Bronchial epithelial cell (primary cell): Measurements from ENCODE around the genes ETS1, KCNJ1 and ARHGAP32.

DNA sequence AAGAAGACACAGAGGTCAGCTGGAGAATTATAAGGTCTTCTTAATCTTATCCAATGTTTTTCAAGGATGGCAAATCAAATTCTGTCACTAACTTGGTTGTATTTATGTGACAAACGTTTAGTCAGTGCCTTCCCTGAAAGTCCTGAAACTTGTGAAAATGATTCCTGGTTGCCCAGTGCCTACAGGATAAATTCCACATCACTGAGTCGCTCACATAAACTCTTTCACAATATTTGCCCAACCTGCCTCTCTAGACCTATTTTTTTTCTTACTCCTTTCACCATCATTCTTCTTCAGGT lies 379.7 kb downstream of the ETS1 start:
- RRBS, 2 experiments: no CpG with 5 or more reads among the region's 2 CpGs

- RRBS, 2 experiments: no CpG with 5 or more reads among the region's 15 CpGs
Measured at GRCh38 chr11:128341775-128342348, 245.5 kb downstream of the ETS1 start.

GRCh38 chr11:128417542-128417833 lies 169.9 kb downstream of the ETS1 start:
- RRBS, 2 experiments: no CpG with 5 or more reads among the region's 3 CpGs

DNA sequence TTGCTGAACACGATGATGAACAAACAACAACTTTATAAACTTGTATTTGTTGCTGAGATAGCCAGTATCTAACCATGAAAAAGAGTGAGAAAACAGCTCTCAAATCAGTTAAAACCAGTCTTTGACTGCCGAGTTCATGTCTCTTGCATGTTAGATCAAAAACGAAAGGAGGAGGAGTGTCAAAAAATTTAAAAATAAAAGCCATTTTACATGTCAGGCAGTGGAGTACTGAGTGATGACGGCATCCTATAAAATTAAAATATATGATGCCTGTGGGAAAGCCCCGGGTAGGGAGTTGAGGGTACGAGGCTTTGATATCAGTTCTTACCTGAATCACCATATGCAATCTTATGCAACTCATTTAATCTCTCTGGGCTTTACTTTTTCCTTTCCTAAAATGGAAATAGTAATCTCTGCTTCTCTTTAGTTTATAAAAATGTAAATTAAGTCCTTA lies 117.3 kb downstream of the ETS1 start:
- RRBS, 2 experiments: no CpG with 5 or more reads among the region's 6 CpGs

GRCh38 chr11:128483257-128483846 lies 104.0 kb downstream of the ETS1 start:
- RRBS, 2 experiments: no CpG with 5 or more reads among the region's 8 CpGs

GRCh38 chr11:128506265-128506869 lies 81.0 kb downstream of the ETS1 start:
- RRBS, 2 experiments: no CpG with 5 or more reads among the region's 17 CpGs

DNA sequence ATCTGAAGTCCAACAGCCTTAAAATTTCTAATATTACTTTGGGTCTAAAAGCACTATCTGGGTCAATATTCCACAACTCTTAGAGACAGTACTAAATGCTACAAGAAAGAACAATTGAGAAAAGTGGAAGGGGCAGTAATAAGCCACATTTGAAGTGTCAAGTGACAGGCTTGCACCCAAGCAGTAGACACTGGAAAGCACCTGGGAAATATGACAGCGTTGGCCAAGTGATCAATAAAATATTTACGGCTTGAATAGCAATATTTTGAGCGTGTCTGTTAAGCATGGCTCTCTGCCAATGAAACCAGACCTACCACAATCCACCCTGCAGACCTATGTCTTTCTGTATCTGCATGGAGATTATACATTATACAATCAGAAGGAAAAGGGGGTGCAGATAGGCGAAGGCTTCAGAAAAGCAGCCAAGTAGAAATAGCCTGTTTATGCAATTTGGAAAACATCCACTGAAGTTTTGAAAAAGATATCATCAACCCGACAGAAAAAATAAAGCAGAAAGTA lies 71.6 kb downstream of the ETS1 start:
- RRBS, 2 experiments: no CpG with 5 or more reads among the region's 5 CpGs

- RRBS, 2 experiments: no CpG with 5 or more reads among the region's 3 CpGs
Measured at GRCh38 chr11:128523058-128523497, 64.3 kb downstream of the ETS1 start.

DNA sequence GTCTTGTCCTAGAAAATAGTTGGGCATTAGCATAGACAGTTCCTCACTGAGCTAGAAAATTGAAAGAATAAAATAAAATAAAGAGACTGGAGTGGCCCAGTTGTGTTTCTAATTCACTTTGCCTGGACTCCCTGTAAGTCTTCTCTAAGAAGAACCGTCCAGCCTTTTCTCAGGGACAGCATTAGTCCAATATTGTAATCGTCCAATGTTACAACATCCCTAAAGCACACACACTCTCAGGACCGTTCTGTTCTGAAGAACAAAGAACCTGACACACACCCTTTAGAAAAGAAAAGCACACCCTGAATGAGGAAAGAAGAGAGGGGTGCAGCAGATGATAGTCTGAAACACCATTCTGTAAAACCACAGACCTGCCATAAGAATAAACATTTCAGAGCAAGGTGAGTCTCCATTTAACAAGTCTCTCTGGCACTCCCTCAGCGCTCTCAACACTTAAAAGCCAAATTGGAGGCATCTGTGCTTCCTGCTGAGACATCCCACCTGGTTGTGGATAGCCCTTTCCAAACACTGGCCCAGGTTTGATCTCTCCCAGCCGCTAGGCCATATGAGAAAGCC lies 36.5 kb downstream of the ETS1 start:
- RRBS, 2 experiments: no CpG with 5 or more reads among the region's 5 CpGs

GRCh38 chr11:128551551-128552386 lies 35.6 kb downstream of the ETS1 start:
- RRBS, 2 experiments: no CpG with 5 or more reads among the region's 9 CpGs

- RRBS, 2 experiments: no CpG with 5 or more reads among the region's 5 CpGs
Measured at GRCh38 chr11:128587378-128588028, at the start of gene ETS1. ETS1 (minus strand) TSS chr11:128587558.

- RRBS, 2 experiments: no CpG with 5 or more reads among the region's 2 CpGs
Measured at GRCh38 chr11:128717358-128717984, 23.6 kb downstream of the FLI1 start.

DNA sequence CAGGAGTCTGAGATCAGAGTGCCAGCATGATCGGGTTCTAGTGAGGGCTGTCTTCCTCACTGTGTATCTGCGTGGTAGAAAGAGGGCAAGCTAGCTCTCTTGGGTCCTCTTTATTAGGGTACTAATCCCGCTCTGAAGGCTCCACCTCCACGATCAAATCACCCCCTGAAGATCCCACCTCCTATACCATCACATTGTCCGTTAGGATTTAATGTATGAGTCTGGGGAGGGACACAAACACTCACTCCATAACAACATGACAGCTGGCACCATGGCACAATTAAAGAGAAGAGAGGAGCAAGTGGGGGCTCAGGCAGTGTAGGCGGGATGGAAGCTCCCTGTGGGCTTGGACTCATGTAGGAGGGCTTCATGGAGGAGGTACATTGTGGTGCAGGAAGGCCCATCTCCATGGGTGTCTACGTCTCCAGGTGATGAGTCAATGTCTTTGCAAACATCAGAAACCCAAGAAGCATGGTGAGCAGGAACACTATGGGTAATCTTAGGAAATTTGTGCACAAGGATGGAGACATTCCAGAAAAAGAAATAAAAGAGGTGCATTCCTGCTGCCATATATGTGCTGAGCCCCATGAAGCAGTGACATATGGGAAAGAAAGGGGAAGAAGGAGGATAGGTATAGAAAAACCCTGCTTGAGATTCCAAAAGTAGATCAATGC lies 29.2 kb downstream of the FLI1 start:
- RRBS, 2 experiments: no CpG with 5 or more reads among the region's 7 CpGs

- RRBS, 2 experiments: no CpG with 5 or more reads among the region's 4 CpGs
Measured at GRCh38 chr11:128725312-128725706, 31.4 kb downstream of the FLI1 start.

- RRBS, 2 experiments: no CpG with 5 or more reads among the region's 10 CpGs
Measured at GRCh38 chr11:128730706-128731473, 37.0 kb downstream of the FLI1 start.

DNA sequence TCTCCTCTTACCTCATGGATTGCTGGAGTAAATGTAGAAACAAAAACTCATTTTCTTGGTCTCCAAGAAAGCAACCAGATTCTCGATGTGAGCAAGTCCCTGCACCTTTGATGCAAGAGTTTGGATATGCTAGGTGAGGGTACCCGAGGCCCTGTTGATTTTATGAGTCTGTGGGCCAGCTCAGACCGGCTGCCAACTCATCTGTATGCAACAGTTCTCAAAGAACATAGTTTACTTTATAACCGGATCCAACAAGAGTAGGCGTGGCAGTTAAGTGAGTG lies at the start of gene KCNJ1:
KCNJ1 (minus strand) TSS at position 135 of the 281 bp plus-strand sequence.
- RRBS, 2 experiments: 10 to 21% methylated on average over 2 to 3 of the region's 5 CpGs

GRCh38 chr11:128987902-128988400 lies 45.3 kb upstream of the TP53AIP1 start:
- RRBS, 2 experiments: no CpG with 5 or more reads among the region's 4 CpGs

GRCh38 chr11:129192143-129192432 lies at the start of gene ARHGAP32:
ARHGAP32 (minus strand) TSS chr11:129192325.
- RRBS, 2 experiments: no CpG with 5 or more reads among the region's 1 CpG

DNA sequence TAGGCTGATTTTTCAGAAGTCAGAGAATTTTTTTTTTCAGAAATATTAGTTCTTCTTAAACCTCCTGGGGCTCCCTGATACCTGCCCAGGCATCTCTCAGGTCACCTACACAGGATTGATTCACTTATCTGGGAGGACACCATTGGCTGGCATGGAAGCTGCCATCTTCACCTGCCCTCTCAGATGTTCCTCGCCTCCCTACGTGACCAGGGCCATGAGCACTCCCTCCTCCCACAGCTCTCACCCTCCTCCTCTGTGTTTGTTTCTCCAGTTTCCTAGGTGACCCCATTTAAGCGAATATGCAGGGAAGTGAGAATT lies 64.2 kb downstream of the BARX2 start:
- RRBS, 2 experiments: no CpG with 5 or more reads among the region's 3 CpGs